ENCODE results near the gene ABCD2.

GRCh38 chr12:32305599-32306250 is 93.6 kb upstream of the FGD4 start:
- CAGE, long polyA plus RNA = no peak
- RRBS = no CpG with 5 or more reads among the region's 11 CpGs

- CAGE, long polyA plus RNA = no peak
- RRBS = no CpG with 5 or more reads among the region's 15 CpGs
Observed at GRCh38 chr12:32446233-32447204, 47.2 kb downstream of the FGD4 start.

DNA sequence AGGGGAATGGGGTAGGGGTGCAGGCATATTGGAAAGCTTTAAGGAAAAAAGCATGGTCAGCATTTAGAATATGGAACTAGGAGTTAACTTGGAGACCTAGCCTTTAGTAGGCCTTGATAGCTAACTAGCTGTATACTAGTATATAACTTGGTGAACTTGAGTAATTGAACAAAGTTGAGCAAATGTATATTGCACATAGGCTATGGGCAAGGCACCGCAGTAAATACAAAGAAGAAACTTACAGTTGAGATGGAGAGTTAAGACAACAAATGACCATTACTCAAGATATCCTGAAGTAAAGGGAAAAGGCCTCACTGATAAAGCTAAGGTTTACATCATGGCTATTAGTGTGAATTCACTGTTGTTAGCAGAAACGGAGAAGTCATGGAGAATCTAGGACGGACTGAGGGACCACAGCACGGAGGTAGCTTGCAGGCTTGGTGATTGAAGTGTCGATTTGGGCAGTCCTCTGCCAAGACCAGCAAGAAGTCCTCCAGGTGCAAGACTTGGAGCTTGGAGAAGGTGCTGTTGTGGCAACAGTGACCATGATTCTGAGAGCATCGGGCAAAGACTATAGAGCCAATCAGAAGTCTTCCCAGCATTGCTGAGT is 90.9 kb upstream of the DNM1L start:
- CAGE, long polyA plus RNA = no peak
- RRBS = no CpG with 5 or more reads among the region's 6 CpGs

GRCh38 chr12:32743502-32744466 is 11.9 kb downstream of the YARS2 start:
- CAGE, long polyA plus RNA = no peak
- RRBS = no CpG with 5 or more reads among the region's 2 CpGs

DNA sequence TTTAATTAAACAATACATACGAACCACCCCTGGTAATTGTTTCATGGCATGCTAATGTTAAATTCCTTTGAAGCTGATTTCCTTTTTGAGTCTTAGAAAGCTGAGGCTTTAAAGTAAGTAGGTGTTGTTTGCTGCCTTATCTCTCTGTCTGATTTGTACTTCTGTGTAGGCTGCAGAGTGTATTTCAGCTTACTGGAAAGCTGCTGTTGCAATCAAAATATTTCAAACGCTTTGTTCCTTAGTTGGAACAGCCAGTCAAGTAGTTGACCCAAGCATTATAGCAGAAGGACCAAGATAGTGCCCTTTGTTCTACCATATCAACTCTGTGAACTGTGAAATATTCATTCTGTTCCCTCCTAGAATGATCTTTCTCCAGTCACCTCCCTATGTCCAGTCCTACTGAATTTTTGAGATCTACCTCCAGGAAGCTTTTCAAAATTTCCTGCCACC is 3.1 kb downstream of the PKP2 start:
- CAGE, long polyA plus RNA = no peak
- RRBS = no CpG with 5 or more reads among the region's 2 CpGs

DNA sequence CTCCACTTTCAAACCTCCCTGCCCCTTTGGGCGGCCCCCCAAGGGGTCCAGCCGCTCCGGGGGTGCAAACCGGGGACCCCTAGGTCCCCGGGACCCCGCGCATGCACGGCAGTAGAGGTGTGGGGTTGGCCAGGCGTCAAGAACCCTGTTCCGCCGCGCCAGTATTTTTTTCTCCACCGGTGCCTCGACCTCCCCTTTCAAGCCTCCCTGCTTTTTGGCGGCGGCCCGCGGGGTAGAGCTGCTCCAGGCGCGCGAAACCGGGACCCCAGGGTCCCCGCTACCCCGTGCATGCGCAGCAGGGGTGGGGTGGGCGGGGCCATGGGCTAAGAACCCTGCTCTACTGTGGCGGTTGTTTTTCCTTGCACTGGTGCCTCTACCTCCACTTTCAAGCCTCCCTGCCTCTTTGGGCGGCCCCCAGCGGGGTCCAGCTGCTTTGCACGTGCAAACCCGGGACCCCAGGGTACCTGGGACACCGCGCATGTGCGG is 326.5 kb downstream of the ALG10 start:
- CAGE, long polyA plus RNA = no peak
- RRBS = 26% methylated on average over 17 of the region's 34 CpGs

DNA sequence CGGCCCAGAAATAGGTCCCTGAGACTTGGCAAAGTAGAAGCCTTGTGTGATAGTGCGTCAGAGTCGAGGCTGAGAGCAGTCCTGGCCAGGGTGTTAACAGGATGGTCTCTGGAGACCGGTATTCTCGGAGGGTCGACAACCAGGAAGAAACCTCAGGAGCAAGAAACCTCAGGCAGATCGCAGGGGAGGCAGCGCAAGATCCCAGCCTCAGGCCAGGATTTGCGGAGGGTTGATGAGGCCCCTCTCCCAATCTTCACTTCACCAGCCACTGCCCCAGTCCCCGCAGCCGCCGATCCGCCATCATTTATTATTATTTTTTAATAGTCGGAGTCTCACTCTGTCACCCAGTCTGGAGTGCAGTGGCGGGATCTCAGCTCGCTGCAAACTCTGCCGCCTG is 768.7 kb upstream of the ALG10B start:
- CAGE, long polyA plus RNA = no peak
- RRBS = no CpG with 5 or more reads among the region's 17 CpGs

DNA sequence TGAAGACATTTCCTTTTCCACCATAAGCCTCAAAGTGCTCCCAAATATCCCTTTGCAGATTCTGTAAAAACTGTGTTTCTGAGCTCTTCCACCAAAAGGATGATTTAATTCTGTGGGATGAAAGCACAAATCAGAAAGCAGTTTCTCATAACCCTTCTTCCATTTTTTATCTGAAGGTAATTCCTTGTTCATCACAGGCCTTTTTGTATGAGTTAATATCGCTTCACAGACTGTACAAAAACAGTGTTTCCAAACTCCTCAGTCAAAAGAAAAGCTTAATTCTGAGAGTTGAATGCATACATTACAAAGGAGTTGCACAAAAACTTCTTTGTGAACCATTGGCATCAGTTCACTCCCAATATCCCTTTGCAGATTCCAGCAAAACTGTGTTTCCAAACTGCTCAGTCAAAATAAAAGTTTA is 408.7 kb upstream of the ALG10B start:
- CAGE, long polyA plus RNA = no peak
- RRBS = no CpG with 5 or more reads among the region's 1 CpG

DNA sequence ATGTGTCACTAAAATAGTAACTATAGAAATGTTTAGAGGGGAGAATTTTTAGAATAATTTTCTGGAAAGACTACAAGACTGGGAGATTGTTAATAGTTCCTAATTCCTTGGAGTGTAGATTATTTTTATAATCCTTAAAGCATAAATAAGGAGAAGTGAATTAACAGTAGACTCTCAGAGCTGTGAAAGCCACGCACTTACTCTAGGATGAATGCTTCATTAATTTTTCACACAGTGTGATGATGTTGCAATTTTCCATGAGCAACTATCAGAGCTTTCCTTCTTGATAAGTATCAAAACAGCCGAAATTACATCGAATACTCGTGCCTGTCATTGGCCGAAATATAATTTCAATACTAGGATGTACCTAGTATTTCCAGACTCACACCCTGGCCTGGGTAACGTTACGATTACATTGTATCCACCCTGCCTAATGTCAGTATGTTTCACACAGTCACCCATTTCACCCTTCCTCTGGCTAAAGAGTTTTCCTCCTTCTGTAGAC is 1.1 kb downstream of the KIF21A start:
- CAGE, long polyA plus RNA = no peak
- RRBS = no CpG with 5 or more reads among the region's 7 CpGs

GRCh38 chr12:39442266-39442958 is 508 bp downstream of the KIF21A start:
- CAGE, long polyA plus RNA = no peak
- RRBS = 1% methylated on average over 40 of the region's 61 CpGs

DNA sequence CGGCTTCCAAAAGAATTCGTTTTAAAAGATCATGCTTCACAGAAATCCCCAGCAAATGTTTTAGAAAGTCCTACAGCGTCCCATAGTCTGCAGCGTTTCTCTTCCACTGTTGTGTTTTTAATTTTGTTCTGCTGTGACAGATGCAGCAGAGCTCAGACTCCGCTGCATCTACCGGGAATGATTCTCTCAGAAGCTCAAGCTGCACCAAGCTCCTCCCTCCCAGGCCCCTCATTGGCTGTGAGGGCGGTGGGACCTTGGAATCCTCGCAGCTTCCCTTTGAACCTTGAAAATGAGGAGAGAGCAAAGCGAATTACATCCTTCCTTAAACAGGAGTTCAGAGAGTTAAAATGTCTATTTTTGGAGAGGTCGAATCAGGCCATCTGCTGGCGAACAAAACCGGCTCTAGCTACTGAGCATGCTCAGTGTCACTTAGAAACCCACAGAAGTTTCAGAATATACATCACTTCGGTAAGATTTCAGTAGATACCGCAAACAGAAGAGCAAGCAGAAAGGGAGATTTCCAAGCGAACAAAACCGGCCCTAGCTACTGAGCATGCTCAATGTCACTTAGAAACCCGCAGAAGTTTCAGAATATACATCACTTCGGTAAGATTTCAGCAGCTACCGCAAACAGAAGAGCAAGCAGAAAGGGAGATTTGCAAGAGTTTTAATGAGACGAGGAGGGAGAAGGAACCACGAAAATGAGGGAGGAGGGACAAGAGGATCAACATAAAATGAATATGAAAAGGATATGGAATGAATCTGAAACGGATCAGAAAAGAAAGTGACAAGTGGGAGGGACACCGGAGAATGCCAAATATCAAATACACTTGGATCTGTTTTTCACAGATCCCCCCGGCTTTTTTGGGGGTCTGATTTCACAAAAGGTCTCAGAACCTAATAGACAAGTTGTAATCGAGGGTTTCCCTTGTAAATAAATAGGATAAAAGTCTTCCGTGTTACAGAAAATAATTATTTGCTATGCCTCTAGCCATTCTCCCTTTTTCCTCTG is at the start of gene ABCD2:
ABCD2 (minus strand) TSS at position 170 of the 1,012 bp plus-strand sequence.
- CAGE, long polyA plus RNA = no peak
- RRBS = no CpG with 5 or more reads among the region's 26 CpGs

DNA sequence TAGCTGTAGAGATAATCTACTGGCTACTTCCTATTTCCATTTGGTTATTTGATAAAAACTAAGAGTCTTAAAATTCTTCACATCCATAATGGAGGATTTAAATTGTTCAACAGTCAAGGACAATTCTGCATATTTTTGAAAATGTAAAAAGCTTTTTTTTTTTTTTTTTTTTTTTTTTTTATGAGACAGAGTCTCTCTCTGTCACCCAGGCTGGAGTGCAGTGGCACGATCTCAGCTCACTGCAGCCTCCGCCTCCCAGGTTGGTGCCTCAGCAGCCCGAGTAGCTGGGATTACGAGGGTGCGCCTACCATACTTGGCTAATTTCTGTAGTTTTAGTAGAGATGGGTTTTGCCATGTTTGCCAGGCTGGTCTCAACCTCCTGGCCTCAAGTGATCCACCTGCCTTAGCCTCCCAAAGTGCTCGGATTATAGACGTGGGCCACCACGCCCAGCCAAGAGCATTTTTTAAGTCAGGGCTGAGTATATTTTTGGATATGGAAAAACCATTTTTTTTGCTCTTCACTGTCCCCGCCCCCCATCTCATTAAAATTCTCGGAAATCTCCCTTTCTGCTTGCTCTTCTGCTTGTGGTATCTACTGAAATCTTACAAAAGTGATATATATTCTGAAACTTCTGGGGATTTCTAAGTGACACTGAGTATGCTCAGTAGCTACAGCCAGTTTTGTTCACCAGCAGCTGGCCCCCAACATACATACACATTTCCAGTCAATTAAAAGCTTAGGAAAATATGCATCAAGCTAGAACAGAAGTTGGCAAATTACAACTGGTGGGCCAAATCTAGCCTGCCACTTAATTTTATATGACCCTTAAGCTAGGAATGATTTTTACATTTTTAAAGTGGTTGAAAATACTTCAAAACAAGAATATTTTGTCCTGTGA is 1.6 kb upstream of the ABCD2 start:
- CAGE, long polyA plus RNA = no peak
- RRBS = no CpG with 5 or more reads among the region's 10 CpGs

GRCh38 chr12:40002767-40003125 is 103.1 kb downstream of the SLC2A13 start:
- CAGE, long polyA plus RNA = no peak
- RRBS = no CpG with 5 or more reads among the region's 2 CpGs

GRCh38 chr12:40208767-40209059 is 16.1 kb upstream of the LRRK2 start:
- CAGE, long polyA plus RNA = no peak
- RRBS = no CpG with 5 or more reads among the region's 2 CpGs

DNA sequence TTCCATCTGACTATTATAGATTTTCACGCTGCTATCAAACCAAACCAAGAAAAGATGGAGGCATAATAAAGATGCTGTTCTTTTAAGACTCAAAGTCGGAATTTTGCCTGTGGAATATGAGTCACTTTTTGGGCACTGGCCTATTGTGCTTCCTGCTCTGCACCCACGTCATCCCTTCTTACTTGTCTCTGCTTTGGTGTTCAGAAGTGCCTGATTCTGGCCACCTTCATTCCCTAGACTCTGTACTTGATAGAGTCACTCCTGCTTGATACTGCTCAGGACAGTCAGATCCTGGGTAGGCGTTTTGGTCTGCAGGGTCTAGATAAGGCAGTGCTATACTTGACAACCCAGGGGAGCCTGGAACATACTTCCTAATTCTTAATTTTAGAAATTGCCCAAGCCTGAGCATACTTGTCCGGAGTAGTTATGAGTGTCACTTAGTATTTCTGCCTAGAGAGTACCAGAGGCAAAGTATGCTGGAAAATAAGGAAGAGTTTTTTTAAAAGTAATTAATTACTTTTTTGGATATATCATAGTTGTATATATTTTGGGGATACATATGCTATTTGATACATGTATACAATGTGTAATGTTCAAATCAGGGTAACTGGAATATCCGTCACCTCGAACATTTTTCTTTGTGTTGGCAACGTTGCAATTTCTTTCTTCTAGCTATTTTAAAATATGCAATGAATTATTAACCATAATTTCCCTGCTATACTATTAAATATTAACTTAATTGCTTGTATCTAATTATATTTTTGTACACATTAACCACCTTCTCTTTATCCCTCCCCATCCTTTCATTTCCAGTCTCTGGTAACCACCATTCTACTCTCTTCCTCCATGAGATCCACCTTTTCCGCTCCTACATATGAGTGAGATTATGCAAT is 2.1 kb downstream of the LRRK2 start:
- CAGE, long polyA plus RNA = no peak
- RRBS = no CpG with 5 or more reads among the region's 9 CpGs

- CAGE, long polyA plus RNA = no peak
- RRBS = no CpG with 5 or more reads among the region's 18 CpGs
Observed at GRCh38 chr12:41572191-41573489, 384.5 kb downstream of the PDZRN4 start.

- CAGE, long polyA plus RNA = no peak
- RRBS = no CpG with 5 or more reads among the region's 19 CpGs
Observed at GRCh38 chr12:42024141-42024491, 120.6 kb downstream of the GXYLT1 start.

GRCh38 chr12:42426538-42427206 is 100.7 kb downstream of the PPHLN1 start:
- CAGE, long polyA plus RNA = no peak
- RRBS = no CpG with 5 or more reads among the region's 6 CpGs

- CAGE, long polyA plus RNA = no peak
- RRBS = no CpG with 5 or more reads among the region's 6 CpGs
Observed at GRCh38 chr12:42469244-42469758, 120.2 kb downstream of the PRICKLE1 start.

DNA sequence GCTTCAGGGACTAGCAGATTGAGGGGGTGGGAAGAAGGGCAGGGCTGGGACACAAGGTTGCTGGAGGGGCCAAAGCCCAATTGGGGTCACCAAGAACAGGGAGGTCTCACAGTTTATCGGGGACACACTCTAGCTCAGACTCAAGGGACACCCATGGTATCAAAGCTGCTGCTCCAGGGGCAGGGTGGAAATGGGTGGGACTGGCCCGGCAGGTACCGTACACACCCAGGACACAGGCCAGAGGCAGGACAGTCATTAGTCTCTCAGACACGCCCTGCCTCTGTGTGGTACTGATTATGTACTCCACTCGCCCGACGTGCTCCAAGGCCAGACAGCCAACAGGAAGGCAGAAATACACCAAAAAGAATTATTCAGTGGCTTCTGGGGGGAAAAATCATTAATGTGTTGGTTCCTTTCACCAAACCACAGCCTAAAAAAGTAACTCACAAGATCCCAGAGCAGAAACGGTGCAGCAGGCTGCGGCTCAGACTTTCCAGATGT is 41.1 kb downstream of the NELL2 start:
- CAGE, long polyA plus RNA = no peak
- RRBS = no CpG with 5 or more reads among the region's 9 CpGs

All from BJ (cell line).